Occipital lobe (tissue), 2 donors: ENCODE measurements around a stretch of chr6.

GRCh38 chr6:56514451-56514861, 267.1 kb upstream of the COL21A1 start:
- RAMPAGE, long total RNA, result no peak

DNA sequence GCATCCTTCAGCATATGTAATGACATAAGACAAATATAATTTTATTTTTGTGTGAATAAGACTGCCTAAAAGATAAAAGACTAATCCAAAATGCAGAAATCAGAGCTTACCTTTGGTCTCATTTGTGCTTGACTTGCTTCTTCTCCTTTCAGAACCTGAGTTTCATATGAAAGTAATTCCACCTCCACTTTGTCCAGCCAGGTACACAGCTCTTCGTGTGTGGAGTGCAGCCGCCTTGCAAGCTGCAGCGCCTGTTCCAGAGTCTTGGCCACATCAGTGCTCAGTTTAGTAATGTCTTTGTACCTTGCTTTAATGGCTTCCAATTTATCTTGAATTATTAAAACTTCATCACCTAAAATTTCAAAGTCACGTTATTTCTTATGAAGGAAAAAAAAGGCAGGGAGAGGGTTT, 280.0 kb upstream of the COL21A1 start:
- RAMPAGE, long total RNA, result no peak

- RAMPAGE, long total RNA, result no peak
Observed at GRCh38 chr6:56759596-56759905, 195.1 kb downstream of the DST start.

GRCh38 chr6:56953350-56954035, 1.1 kb downstream of the DST start:
- RAMPAGE, long total RNA, result no peak

- RAMPAGE, long total RNA, result no peak
Observed at GRCh38 chr6:57432278-57432706, 114.9 kb downstream of the PRIM2 start.

GRCh38 chr6:57793550-57793850, 476.1 kb downstream of the PRIM2 start:
- RAMPAGE, long total RNA, result no peak

GRCh38 chr6:63521532-63522316, 50.6 kb upstream of the PTP4A1 start:
- RAMPAGE, long total RNA, result no peak

DNA sequence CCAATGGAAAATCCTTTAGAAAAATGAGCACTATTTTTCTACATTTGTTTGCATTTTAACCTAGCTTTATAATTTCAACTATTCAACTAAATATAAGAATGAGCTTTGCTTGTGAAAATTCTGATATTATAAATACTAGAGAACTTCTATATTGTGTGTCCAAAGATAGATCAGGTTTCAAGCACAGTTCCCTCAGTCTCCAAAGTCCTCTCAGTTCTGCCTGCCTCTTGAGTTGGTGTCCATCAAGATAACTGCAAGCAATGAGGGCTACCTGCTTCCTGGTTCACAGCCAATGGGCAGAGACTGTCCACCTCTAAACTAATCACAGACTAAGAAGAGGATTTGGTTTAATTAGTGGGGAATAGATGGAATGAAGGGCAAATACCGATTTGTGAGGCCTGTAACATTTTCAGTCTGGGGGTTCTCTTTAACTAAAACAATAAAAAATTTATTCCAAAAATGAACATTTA, 41.3 kb upstream of the PTP4A1 start:
- RAMPAGE, long total RNA, result no peak

DNA sequence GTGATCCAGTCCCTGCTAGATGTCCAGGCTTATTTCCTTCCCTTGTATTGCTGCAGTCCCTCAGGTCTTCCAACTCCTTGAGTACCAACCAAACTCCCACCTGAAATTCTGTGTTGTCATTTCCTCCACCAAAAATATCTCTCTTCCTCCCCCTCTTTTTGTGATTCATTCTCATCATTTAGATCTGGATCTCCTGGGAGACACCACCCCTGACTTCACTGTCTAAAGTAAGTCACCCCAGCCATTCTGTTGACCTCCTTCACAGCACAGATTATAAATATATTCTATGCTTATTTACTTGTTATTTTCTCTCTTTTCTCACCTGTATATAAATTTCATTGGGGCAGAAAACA, 9.0 kb upstream of the PTP4A1 start:
- RAMPAGE, long total RNA, result no peak

- RAMPAGE, long total RNA, result no peak
Observed at GRCh38 chr6:63575447-63575917, 3.2 kb downstream of the PTP4A1 start.

GRCh38 chr6:63576243-63577051, 4.2 kb downstream of the PTP4A1 start:
- RAMPAGE, long total RNA, result no peak

DNA sequence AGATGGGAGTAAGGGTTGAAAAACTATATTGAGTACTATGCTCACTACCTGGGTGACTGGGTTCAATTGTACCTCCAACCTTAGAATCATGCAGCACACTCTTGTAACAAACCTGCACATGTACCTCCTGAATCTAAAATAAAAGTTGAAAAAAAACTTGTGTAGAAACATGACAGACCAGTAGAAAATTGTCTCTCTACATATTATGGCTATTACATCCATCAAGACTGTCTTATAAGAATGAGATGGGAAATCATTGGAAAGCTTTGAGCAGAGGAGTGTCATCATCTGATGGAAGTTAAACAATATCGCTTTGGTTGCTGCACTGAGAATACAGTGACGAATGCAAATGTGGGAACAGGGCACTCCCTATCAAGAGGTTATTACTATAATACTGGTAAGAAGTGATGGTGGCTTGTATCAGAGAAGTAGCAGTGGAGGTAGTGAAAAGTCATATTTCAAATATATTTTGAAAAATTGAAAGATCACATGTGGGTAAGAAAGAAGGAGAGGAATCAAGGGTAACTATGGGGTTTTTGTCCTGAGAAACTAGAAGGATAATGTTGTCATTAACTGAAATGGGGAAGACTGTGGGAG, 98.6 kb downstream of the PHF3 start:
- RAMPAGE, long total RNA, result no peak

GRCh38 chr6:63955387-63955603, 319.7 kb downstream of the PHF3 start:
- RAMPAGE, long total RNA, result no peak

GRCh38 chr6:64779726-64780007, 521.6 kb upstream of the ZC3H11C start:
- RAMPAGE, long total RNA, result no peak

DNA sequence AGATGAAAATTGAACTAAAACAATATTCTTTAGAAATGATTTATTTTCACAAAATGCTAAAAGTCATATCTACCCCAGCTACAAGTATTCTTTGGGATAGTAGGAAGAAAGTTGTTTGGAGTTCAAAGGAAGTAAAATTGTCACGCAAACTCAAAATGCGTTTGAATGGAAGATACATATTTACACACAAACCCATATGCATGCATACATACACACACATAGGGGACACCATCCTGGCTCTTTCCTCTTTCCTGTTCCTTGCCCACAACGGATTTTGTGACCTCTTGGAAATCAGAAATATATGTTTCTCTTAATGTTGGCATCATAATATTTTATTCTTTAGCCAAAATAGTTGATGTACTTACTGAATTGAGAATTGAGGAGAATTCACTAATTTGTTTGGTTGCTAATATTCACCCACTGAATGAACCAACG, 879.6 kb upstream of the ADGRB3 start:
- RAMPAGE, long total RNA, result no peak

- RAMPAGE, long total RNA, result no peak
Observed at GRCh38 chr6:68575866-68576446, 59.1 kb upstream of the ADGRB3 start.

- RAMPAGE, long total RNA, result no peak
Observed at GRCh38 chr6:68634267-68635227, 535 bp upstream of the ADGRB3 start.

DNA sequence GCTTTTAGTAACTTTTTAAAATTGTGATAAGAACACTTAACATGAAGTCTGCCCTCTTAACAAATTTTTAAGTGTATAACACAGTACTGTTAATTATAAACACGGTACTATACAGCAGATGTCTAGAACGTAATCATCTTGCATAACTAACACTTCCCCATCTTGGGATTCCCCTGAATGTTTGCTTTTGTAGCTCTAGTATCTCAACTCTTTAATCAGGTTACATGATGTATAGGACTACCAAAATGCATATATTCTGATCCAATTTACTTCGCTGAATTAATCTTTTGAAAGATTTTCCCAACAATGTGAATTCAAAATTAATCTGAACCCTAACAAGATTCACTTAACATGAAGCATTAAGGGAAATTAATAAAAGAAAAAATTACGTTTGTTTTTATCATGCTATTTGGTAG, 15.0 kb downstream of the COL19A1 start:
- RAMPAGE, long total RNA, result no peak

- RAMPAGE, long total RNA, result no peak
Observed at GRCh38 chr6:70552592-70553072, 14.1 kb upstream of the SDHAF4 start.

- RAMPAGE, long total RNA, result no peak
Observed at GRCh38 chr6:71289865-71290074, 1.2 kb downstream of the OGFRL1 start.